Hematopoietic multipotent progenitor cell (in vitro differentiated cells): Measurements from ENCODE around the gene KRTAP19-8.

GRCh38 chr21:31038348-31038823 is at the start of gene KRTAP19-8:
Gene KRTAP19-8 (minus strand): TSS chr21:31038476.
- CAGE, long polyA plus RNA, result no peak

- CAGE, long polyA plus RNA, result no peak
Measured at GRCh38 chr21:31185774-31186008, 147.4 kb upstream of the KRTAP19-8 start.

DNA sequence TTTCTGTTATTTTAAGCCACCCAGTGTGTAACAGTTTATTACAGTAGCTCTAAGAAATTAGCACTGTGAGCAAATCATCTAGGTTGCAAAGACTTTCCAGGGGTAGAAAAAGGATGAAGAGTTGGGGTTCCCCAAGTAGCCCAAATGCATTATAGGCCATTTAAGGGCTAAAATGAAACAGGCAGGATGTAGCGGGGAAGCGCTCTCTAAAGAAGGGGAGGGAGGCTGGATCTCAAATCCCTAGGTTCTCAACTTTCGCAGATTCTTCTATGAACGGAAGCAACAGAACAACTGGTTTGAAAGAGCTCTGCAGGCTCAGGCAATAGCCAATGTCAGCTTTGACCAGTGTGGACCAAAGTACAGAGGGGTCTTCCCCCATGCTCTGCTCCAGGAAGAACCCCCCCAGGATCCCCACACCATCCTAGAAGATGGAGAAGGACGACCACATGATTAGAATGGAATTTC is 147.8 kb upstream of the KRTAP19-8 start:
- CAGE, long polyA plus RNA, result no peak

DNA sequence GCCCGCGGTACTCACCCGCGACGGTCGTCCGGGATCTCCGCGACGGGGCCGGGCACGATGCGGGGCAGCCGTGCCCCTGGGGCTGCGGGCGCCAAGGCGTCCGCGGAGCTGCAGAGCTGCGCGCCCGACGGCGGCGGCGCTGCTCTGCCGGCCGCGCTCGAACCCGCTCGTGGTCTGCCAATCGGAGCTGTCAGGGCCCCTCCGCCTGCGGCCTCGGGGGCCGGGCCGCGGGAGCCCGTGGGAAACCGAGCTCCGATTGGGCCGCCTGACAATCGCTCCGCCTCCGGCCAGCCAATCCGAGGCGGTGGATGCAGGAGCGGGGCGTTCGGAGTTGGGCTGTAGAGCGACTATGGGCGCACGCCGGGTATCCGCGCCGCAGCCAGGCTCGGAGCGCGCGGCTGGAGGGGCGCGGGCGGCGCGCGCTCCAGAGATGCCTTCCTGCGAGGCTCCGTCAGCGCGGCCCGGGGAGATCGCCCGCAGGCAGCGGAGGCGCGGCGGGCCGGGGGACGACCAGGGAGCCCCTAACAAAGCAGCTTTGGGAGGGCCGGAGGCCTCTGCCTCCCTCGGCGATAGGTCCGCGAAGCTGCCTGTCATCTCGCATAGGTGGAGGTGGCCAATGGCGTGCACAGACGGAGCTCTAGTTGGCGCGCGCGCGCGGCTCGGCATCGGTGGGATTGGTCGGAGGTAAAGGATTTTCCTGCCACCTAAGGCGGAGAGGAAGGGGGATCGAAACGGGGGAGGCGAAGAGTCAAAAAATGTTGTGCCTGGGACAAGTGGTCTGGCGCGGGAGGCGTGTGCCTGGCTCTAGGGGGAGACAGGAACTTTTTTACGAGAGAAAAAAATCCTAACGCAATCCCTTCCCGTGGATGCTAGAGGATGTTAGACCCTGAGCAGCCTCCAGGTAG is 100.3 kb upstream of the SOD1 start:
- CAGE, long polyA plus RNA, result no peak

DNA sequence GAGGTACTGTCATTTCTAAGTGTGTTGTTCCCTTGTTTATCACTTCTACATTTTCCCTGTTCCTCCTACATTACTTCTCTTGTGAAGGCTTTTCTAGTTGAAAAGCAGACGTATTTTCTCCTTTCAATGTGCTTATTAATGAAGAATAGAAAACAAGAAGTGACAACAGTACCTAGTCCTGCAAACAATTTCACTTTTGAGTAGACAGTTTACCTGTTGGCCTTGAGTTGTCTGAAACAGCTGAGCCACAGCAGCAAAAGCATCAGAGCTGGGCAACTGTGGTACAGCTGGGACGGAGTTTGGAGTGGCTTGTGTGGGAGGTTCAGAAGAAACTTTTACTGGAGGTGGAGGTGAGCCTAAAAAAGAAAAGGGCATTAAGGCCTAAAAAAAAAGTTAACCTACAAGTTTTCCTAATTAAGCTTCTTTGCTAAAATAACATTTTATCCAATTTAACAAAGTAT is 30.3 kb downstream of the SCAF4 start:
- CAGE, long polyA plus RNA, result no peak

DNA sequence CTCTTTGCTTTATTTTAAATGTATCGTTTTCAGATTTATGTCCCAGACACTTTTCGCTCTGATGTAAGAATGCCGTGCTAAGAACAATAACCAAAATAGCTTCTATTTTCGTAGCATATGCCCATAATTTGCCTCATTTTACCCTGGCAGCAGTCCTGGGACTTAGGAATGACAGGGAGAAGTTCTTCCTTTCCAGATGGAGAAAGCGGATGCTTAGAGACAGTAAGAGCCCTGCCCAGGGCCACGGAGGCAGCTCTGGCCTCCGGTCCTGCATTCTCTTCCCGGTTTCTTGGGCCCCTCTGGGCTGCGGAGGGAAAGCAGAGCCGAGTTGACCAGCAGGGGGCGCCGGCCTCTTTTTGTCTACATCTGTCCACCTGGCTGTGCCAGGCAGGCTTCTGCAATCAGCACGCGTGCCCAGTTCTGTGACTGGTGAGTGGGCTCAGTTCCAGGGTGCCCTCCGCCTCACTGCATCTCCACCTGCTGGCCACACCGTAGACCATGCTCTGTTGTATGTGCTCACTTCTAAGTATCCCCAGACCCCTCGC is 6.9 kb upstream of the HUNK start:
- CAGE, long polyA plus RNA, result no peak

- CAGE, long polyA plus RNA, result no peak
Measured at GRCh38 chr21:31888989-31889488, 16.2 kb downstream of the HUNK start.

DNA sequence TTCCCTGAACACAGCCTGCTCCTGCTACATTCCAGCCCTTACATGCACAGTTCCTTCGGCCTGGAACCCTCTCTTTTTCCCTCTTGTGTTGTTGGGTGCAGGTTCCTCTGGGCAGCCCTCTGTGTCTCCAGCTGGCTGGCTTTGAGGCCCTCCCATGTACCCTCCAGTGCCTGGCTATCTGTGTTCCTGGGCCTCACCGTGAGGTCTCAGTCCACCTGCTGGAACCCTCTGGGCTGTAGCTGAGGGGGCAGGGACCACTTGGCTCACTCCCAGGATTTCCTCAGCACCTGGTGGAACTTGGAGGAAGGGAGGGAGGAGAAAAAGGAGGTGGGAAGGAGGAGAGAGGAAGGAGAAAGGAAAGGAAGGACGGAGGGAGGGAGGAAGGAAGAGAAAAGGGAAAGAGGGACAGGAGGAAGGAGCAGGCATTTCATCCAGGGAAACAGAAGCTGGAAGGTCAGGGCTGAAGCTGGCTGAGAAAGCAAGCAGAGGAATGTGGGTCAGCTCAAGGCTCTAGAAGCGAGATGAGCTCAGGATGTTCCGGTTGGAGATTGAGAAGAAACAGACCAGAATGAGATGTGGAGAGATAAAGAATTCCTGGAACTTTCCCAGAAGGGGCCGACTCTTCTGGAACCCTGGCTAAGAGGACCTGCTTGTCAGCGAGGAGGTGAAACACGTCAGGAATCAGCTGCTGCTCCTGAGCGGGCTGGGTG is 75.6 kb downstream of the HUNK start:
- CAGE, long polyA plus RNA, result no peak

DNA sequence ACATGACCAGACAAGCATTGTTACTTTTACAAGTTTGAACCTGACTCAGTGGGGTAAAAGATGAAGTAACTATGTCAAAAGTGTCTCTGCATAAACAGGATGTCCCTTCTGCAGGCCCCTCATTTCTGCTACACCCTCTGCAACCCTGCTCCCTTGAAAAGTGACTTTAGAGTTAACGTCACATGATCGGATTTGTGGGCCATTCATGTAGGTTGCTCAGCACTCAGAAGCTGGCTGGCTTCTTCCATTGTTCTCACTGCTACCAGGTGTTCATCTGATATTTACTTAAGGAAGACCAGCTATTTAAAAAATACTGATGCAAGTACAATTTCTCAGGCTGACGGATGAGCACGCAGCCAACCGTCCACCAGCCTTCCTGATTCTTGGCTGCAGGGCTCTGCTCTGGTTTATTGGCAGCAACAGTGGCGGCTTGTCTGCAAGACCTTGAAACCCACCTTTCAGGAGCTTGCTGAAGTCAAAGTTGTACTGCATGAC is 32.2 kb downstream of the URB1 start:
- CAGE, long polyA plus RNA, result no peak

GRCh38 chr21:32413620-32414189 is 1.2 kb downstream of the EVA1C start:
- CAGE, long polyA plus RNA, result no peak

DNA sequence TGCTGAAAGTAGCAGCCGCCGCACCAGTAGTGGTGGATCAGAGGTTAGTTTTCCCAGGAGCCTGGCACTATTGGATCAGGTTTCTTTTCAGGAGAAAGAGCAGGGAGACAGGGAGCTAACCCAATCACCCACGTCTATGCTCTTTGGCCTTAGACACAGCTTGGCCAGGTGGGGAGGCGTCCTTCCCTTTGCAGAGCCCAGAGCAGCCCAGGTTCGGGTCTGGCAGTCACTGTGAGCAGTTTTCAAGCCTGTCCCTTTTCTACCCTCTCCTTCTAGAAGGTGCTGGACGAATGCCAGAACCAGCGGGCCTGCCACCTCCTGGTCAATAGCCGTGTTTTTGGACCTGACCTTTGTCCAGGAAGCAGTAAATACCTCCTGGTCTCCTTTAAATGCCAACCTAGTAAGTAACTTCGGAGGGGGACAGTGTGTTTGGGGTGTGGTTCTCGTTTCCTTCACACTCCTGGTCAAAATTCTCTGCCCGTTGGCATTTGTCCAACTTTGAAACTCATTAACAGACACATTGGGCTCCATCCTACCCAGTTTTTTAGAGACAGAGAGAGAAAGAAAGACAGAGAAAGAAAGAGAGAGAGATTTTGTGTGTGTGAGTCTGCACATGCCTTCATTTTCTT is 44.9 kb downstream of the EVA1C start:
- CAGE, long polyA plus RNA, result no peak

- CAGE, long polyA plus RNA, result no peak
Measured at GRCh38 chr21:32727036-32727589, 700 bp downstream of the SYNJ1 start.

GRCh38 chr21:32731702-32732282 is 4.0 kb upstream of the SYNJ1 start:
- CAGE, long polyA plus RNA, result no peak

- CAGE, long polyA plus RNA, result no peak
Measured at GRCh38 chr21:32732479-32732678, 4.6 kb upstream of the SYNJ1 start.

- CAGE, long polyA plus RNA, result no peak
Measured at GRCh38 chr21:33071911-33072501, 2.1 kb downstream of the OLIG1 start.

GRCh38 chr21:33206785-33207239 is 22.9 kb upstream of the IFNAR2 start:
- CAGE, long polyA plus RNA, result no peak

DNA sequence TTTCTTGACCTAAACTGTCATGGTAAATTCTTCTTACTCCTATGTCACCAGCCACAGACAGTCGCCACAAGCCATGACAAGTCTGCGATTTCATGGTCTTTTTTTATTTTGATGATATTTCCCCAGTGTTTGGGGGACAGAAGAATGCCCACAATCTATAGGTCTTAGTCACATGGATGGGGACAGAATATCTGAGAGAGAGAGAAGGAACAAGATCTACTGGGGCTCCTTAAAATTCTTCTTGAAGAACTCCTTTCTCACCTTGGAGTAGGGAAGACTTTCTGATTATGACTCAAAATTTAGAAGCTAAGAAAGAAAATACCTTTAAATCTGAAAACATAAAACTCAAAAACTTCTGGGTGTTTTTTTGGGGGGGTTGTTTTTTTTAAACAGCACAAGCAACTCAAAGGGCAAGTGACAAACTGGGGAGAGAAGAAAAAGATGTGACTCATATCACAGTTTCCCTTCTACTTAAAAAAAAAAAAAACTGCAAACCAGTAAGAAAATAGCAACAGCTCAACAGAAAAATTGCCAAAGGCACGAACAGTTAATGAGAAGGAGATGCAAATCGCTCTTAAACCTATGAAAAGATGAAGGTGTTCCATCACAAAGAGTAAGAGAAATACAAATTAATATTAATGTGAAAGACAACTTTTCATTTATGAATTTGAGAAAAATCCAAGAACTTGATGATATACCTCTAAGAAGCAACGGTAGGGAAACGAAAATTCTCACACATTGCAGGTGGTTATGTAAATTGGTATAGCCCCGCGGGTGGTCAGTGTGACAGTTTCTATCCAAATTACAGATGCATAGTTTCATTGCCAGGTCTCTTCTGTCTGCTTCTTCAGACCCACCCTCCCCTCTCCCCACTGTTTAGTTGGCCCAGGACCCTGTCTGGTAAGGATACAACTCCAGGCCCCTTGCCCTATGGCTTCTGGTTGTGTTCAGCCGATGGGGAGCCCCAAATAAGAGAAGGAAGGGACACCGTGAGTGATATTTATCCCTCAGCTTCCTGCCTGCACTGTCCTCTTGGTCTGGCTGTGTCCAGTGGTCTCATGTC is 8.9 kb downstream of the IFNAR2 start:
- CAGE, long polyA plus RNA, result no peak

GRCh38 chr21:33373956-33374976 is 28.9 kb upstream of the IFNGR2 start:
- CAGE, long polyA plus RNA, result no peak

DNA sequence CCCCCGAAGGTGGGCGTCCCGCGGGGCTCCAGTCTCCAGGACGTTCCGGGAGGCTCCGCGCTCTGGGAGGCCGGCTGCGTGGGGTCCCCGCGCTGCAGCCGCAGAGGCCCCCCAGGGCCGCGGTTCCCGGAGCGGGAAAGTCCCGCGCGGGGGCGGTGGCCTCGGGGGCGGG is 147 bp upstream of the IFNGR2 start:
- CAGE, long polyA plus RNA, result no peak

DNA sequence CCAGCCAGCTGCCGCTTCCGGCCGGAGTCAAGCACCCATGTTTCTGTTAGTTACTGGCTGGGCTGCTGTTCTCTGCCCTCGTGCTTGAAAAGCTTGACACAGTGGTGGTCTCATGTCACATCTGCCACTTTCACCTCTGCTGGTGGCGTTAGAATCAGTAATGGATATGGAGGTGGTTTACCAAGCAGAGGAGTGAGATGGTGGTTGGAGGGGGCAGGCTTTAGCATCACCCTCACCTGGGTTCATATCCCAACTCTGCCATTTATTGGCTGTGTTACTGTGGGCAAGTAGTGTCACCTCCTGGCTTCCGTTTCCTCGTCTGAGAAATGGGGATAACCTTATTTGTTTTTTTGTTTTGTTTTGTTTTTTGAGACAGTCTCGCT is 21.2 kb downstream of the IFNGR2 start:
- CAGE, long polyA plus RNA, result no peak